Adrenal gland (tissue), 7 donors: ENCODE results near the genes INAFM1, KPTN, EHD2 and BSPH1.

- PRO-cap, 3 experiments: peak in 3 of 3 experiments; most common plus-strand start chr19:47274916 (in 3); most common minus-strand start chr19:47275041 (in 1)
- RAMPAGE, long total RNA, 4 experiments: no peak in any of the 4 experiments
- RRBS: 21% methylated on average over 18 of the region's 44 CpGs
Measured at GRCh38 chr19:47274795-47275115, at the start of gene INAFM1. TSS of gene INAFM1 (plus strand) at chr19:47274885.

DNA sequence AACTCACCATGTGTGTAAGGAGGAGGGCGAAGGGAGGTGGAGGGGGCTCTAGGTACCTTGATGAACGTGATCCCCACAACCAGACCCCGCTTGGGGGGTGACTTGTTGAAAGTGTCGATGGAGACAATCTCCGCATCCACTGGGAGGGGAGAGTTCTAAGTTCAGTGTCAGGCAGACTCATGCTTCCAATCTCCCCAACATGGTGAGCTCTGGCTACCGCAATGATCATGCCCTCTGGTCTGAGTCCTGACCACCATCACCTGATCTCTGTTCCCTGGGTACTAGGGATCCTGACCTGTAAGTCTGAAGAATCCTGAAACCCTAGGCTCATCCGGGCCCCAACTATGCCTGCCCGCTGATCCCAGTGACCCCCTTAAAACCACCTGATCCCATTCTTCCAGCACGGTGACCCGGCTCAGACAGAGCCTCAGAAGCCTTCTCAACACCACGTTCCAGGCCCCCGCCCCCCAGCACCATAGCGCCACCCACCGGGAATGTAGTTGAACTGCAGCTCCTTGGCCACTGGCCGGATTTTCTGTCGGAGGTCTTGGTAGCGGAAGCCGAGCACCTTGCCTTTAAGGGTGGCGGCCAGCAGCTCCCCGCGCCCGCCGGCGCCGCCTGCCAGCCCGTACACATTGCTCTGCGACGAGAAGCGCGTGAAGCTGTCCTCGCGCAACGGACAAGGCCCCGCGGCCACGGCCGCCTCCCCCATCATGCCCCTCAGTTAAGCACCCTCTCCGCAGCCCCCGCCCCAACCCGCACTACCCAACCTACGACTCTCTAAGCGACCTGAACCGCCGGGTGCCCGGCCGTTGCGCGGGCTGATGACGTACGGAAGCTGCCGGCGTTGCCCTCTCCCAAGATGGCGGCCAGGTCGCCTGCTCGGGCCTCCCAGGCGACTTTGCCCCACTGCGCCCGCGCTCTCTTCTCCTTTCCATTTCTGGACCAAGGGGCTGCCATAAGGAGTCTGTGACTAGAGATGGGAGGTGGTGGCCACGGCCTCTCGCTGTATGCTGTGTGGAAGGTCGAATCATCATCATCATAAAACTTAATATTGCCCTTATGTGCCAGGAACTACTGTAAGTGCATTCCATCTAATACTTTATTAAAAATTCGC lies at the start of gene KPTN:
Gene KPTN (minus strand): TSS at position 774 of the 1,117 bp plus-strand sequence.
- PRO-cap, 3 experiments: peak in 3 of 3 experiments; most common plus-strand start position 594 of the sequence (in 1); most common minus-strand start position 477 of the sequence (in 1)
- RAMPAGE, long total RNA, 4 experiments: start-site peak on the plus strand in 3 of 4 experiments, centred at positions 845 to 957 of the sequence, 21 to 116 reads per replicate; start-site peak on the minus strand in 2 of 4 experiments, centred at positions 715 to 793 of the sequence, 11 to 30 reads per replicate
- RRBS: 7% methylated on average over 22 of the region's 63 CpGs

GRCh38 chr19:47485136-47485790 lies 1.2 kb upstream of the KPTN start:
- PRO-cap, 3 experiments: no peak in any of the 3 experiments
- RAMPAGE, long total RNA, 4 experiments: no peak in any of the 4 experiments
- RRBS: 89% methylated on average over 1 of the region's 8 CpGs

DNA sequence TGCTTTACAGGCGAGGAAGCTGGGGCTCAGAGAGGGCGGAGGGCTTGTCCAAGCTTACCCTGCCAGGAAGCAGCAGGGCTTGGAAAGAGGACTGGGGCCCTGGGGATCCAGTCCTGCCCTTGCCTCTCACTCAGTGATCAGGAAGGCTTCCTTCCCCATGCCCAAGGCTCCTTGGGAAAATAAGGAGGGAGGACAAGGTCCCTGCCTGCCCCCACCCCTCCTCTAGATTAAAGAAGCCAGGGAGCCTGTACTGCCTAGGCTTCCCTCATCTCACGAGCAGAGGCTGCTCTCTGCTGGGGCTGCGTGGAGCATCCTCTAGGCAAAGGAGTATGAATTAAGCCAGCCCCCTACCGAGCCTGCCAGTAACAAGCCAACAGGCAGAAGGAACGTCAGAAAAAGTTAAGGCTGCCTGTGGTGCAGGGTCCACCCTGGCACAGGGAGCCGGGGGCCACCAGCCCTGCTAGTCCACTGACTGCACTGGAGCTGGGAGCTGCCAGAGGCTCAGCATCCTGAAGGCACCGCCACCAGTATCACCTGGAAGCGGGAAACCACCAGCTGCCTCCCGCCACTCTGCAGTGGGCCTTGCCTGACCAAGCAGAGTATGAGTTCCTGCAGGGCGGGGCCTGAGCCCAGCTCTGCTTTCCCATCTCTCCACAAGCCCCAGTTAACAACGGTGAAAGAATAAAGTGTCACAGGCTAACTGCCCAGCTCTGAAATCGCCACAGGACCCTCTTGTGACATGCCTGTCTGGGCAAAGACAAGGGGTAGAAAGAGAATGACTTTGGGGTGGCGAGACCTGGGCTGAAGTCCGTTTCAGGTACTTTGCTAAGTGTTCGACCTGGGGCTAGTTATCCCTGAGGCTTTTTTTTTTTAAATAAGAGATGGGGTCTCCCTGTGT lies 6.8 kb downstream of the NAPA start:
- PRO-cap, 3 experiments: peak in 1 of 3 experiments; most common minus-strand start position 663 of the sequence (in 1)
- RAMPAGE, long total RNA, 4 experiments: no peak in any of the 4 experiments
- RRBS: no CpG with 5 or more reads among the region's 16 CpGs

DNA sequence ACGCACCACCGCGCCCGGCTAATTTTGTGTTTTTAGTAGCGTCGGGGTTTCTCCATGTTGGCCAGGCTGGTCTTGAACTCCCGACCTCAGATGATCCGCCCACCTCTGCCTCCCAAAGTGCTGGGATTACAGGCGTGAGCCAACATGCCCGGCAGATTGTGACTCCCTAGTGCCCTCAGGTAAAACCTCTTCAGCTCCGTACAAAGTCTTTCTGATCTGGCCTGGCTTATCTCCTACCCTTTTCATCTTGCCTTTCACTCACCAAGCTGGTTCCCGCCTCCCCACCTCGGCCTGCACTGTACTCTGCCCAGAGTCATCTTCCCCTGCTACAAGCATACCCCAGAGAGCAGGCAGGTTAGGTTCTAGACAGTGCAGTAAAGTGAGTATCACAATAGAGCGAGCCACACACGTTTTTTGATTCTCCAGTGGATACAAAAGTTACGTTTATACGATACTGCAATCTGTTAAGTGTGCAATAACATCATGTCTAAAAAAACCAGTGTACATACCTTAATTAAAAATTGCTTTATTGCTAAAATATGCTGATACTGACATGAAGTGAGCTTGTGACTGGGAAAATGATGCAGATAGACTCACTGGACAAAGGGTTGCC lies 15.2 kb downstream of the BICRA start:
- PRO-cap, 3 experiments: no peak in any of the 3 experiments
- RAMPAGE, long total RNA, 4 experiments: no peak in any of the 4 experiments
- RRBS: no CpG with 5 or more reads among the region's 17 CpGs

DNA sequence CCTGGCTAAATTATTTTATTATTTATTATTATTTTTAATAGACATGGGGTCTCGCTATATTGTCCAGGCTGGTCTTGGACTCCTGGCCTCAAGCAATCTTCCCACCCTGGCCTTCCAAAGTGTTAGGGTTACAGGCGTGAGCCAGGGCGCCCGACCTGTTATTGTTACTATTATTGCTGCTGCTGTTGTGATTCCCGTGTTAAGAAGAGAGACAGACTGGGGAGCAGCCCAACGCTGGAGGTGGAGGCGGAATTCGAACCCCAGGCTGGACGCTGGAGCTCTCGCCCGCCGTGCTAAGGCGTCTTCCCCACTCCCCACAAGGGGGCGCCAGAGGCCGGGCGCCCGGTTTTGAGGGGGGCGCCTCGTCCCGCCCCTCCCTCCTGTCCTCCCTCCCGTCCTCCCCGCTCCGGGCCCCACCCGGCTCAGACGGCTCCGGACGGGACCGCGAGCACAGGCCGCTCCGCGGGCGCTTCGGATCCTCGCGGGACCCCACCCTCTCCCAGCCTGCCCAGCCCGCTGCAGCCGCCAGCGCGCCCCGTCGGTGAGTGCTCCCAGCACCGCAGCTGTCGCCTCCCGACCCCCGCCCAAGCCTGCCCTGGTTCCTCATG lies at the start of gene EHD2:
Gene EHD2 (plus strand): TSS at position 425 of the 608 bp plus-strand sequence.
- PRO-cap, 3 experiments: peak in 3 of 3 experiments; most common plus-strand start position 425 of the sequence (in 3); most common minus-strand start position 309 of the sequence (in 1)
- RAMPAGE, long total RNA, 4 experiments: start-site peak on the plus strand in 4 of 4 experiments, centred at positions 423 to 461 of the sequence, 12 to 866 reads per replicate
- RRBS: 3% methylated on average over 7 of the region's 46 CpGs

GRCh38 chr19:47733062-47733432 lies 12.3 kb upstream of the NOP53 start:
- PRO-cap, 3 experiments: no peak in any of the 3 experiments
- RAMPAGE, long total RNA, 4 experiments: no peak in any of the 4 experiments
- RRBS: no CpG with 5 or more reads among the region's 3 CpGs

- PRO-cap, 3 experiments: no peak in any of the 3 experiments
- RAMPAGE, long total RNA, 4 experiments: no peak in any of the 4 experiments
- RRBS: no CpG with 5 or more reads among the region's 3 CpGs
Measured at GRCh38 chr19:47773966-47774412, 4.5 kb upstream of the SELENOW start.

DNA sequence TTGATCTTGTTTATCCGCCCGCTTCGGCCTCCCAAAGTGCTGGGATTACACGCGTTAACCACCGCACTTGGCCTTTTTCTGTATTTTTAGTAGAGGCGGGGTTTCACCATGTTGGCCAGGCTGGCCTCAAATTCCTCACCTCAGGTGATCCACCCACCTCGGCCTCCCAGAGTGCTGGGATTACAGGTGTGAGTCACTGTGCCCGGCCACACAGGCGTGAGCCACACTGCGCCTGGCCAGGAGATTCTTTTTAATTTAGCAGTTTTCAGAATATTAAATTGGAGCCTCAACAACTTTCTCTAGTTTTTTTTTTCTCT lies 11.3 kb downstream of the SELENOW start:
- PRO-cap, 3 experiments: no peak in any of the 3 experiments
- RAMPAGE, long total RNA, 4 experiments: no peak in any of the 4 experiments
- RRBS: no CpG with 5 or more reads among the region's 11 CpGs

- PRO-cap, 3 experiments: peak in 1 of 3 experiments; most common minus-strand start chr19:47853277 (in 1)
- RAMPAGE, long total RNA, 4 experiments: no peak in any of the 4 experiments
- RRBS: no CpG with 5 or more reads among the region's 3 CpGs
Measured at GRCh38 chr19:47853135-47853430, 6.0 kb upstream of the TPRX2 start.

GRCh38 chr19:47860735-47861329 lies 1.8 kb downstream of the TPRX2 start:
- PRO-cap, 3 experiments: no peak in any of the 3 experiments
- RAMPAGE, long total RNA, 4 experiments: no peak in any of the 4 experiments
- RRBS: 77% methylated on average over 6 of the region's 29 CpGs

DNA sequence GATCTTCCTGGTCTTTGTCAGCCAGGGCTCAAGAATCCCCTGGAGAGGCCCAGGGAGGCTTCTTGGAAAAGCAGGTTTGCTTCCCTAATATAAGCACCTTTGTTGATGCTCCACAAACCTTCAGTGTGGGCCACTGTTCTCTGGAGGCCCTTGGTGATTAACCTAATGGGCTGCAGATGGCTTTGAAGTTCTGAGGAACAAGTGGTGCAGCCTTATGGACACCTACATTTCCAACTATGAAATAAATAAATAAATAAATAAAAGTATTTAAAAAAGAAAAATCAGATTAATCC lies at the start of gene BSPH1:
Gene BSPH1 (minus strand): TSS at position 61 of the 293 bp plus-strand sequence.
- PRO-cap, 3 experiments: no peak in any of the 3 experiments
- RAMPAGE, long total RNA, 4 experiments: no peak in any of the 4 experiments

DNA sequence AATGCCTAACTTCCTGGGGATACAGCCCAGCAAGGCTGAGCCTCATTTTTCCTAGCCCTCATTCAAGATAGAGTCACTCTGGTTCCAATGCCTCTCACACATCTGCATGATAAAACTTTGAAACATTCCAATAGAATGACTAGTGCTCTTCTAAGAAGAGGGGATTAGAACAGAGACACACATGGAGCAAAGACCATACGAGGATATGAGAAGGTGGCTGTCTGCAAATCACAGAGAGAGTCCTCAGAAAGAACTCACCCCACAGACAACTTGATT lies 20.7 kb upstream of the CABP5 start:
- PRO-cap, 3 experiments: no peak in any of the 3 experiments
- RAMPAGE, long total RNA, 4 experiments: no peak in any of the 4 experiments
- RRBS: no CpG with 5 or more reads among the region's 1 CpG

DNA sequence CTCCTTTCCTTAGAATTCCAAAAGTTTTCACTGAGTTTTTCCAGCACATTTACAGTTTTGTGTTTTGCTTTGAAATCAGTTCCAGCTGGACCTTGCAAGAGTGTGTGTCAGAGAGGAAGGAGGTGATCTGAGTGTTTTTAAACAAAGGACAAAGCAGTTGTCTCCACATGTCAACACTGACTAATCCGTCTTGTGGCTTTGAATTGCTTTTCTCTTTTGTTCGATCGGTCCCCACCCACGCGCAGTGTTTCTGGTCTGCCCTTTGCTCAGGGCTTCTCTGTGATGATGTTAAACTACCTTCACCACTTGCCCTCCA lies 13.2 kb upstream of the PLA2G4C start:
- PRO-cap, 3 experiments: no peak in any of the 3 experiments
- RAMPAGE, long total RNA, 4 experiments: no peak in any of the 4 experiments
- RRBS: no CpG with 5 or more reads among the region's 5 CpGs

DNA sequence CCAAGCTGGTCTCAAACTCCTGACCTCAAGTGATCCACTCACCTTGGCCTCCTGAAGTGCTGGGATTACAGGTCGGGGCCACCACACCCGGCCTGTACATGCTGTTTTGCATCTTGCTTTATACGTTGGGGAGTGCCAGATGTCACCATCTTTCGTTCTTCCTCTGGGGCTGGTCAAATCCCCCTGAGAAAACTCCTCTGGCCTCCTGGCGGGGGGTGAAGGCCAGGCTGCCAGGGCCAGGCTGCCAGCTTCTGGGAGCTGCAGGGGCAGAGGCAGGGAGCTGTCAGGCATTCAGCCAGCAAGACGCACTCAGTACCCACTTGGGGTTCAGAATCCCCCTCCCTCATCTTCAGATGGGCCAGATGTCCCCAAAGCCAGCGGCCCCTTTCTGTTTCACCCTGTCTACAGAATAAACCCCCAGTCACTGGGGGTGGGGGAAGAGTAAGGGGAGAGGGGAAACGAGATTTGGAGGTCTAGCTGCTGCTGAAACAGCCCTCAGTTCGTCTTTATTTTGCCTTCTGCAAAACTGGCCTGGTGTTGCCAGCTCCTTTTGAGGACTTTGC lies 16.1 kb downstream of the ZSWIM9 start:
- PRO-cap, 3 experiments: no peak in any of the 3 experiments
- RAMPAGE, long total RNA, 4 experiments: no peak in any of the 4 experiments
- RRBS: no CpG with 5 or more reads among the region's 9 CpGs

DNA sequence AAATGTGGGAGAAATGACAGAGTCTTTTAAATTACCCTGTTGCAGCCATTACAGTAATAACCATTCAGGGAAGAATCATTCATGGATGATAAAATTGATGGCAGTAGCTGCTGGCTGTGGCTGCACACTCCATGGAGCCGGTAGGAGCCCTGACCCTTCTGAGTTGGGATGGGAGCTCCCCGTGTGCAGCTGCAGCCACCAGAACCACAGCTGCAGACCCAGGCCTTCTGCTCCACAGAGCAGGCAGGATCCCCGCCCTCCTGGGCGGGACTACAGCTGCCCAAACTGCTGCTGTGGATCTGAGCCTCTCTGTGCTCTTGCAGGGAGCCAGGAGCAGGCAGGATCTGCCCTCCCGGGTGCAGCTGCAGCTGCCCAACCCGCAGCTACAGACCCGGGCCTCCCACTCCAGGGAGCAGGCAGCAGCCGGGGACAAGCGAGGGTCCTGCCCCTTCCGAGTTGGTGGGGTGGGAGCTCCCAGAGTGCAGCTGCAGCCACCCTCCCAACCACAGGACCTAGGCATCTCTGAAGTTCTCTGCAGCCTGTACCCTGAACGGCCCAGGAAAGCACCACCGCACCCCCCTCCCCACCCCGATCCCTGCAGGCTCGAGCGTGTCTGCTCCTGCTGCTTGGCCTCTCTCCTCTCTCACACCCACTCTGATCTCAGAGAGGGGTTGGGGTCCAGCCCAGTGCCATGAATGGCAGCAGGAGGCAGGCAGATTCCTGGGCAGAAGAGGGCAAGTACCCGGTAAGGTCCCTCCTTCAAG lies 13.1 kb downstream of the ODAD1 start:
- PRO-cap, 3 experiments: no peak in any of the 3 experiments
- RAMPAGE, long total RNA, 4 experiments: no peak in any of the 4 experiments
- RRBS: no CpG with 5 or more reads among the region's 16 CpGs

DNA sequence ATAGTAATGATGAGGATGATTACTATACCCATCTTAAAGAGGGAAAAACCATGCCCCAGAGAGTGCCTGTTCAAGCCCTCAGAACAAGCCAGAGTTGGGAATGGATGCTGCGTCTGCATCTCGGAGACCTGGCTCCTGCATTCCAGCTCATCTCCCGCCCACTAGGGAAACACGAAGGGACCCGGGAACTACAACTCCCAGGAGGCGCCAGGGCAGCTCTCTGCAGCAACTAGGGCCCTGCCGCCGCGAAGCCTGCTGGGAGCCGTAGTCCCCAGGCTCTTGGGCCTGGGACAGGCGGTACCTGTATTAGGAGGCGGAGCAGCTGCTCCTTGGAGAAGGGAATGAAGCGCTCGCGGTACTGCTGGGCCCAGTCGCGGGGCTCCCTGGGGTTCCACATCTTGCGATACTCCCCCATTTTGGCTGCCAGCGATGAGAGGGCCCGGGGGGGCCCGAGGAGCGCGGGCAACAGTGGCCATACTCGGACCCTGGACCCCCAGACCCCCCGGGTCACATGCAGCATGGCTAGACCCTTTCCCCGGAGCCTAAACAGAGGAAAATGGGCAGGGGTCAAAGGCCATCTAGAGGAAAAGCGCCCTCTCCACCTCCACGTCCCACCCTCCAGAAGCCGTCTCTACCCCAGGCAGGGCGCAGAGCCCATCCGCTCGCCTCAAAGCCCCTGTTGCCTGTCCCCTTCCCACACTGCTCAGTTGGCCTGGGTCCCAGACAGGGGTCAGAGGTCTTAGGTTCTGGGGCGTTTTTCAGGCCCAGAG lies 565 bp downstream of the TMEM143 start:
- PRO-cap, 3 experiments: peak in 3 of 3 experiments; most common plus-strand start position 306 of the sequence (in 2); most common minus-strand start position 360 of the sequence (in 1)
- RAMPAGE, long total RNA, 4 experiments: no peak in any of the 4 experiments
- RRBS: 1% methylated on average over 6 of the region's 33 CpGs

DNA sequence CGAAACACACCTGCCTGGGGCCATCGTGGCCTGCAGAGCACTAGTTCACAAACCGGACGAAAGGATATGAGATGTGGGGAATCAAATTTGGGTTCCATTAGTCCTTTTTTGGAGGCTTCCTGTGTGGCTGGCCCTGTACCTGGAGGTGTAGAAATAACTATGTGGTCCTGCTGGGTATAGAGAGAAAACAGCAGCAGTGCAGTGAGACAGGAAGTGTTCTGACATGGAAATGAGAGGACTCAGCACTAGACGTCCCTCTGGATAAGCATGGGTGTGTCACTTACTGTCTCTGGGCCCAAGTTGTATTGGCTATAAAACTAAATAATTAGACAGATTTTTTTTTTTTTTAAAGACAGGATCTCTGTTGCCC lies 12.3 kb downstream of the KDELR1 start:
- PRO-cap, 3 experiments: no peak in any of the 3 experiments
- RAMPAGE, long total RNA, 4 experiments: no peak in any of the 4 experiments
- RRBS: no CpG with 5 or more reads among the region's 5 CpGs

DNA sequence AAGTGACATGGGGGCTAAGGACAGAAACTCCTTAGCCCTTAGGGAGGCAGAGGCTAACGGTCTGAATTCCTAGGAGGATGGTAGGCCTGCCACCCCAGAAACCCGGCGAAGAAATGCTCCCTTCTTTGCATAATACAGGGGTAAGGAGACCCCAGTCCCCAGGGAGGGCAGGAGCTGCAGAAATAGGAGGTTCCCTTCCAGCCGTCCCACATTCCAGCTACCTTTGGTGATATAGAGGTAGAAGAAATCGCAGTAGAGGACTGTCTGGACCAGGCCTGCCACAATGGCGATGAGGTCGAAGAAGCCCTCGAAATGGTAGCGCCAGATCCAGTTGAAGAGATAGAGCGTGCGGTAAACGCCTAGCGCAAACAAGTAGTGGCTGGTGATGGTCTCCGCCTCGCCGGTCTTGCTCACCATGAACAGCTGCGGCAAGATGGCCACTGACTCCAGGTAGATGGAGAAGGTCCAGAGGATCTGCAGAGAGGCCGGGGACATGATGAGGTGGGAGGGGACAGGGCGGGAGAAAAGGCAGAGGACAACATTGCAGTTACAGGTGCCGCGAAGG lies 7.3 kb downstream of the KDELR1 start:
- PRO-cap, 3 experiments: no peak in any of the 3 experiments
- RAMPAGE, long total RNA, 4 experiments: start-site peak on the minus strand in 1 of 4 experiments, centred at positions 350 to 420 of the sequence, 29 to 41 reads per replicate
- RRBS: 91% methylated on average over 2 of the region's 21 CpGs

DNA sequence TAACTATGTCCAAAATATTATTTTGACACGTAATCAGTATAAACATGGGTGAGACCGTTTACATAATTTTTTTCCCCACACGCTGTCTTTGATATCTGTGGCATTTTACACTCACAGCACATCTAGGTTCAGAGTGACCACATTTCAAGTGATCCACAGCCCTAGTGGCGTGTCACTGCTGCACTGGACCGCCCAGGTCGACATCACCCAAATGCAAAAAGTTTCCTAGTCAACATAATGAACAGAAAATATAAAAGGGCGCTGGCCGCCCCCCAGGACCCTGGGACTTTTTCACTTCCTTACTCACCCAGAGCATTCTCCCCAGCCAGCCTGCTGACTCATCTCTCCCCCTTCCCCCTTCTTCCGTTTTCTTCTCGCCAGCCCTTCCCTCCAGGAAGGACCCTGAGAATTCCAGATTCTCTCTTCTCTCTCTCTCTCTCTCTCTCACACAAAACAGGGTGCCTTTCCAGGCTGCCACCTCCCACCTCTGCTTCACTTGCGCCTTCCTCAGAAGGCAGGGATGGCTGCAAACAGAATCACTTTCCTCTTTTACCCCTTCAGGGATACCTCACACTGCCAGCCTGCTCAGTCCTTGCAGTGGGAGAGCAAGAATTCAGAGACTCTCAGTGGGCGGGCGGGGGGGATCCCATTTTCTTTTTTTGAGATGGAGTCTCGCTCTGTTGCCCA lies 21.0 kb upstream of the GRWD1 start:
- PRO-cap, 3 experiments: peak in 1 of 3 experiments; most common minus-strand start position 292 of the sequence (in 1)
- RAMPAGE, long total RNA, 4 experiments: no peak in any of the 4 experiments
- RRBS: no CpG with 5 or more reads among the region's 14 CpGs